Helper T cell (primary cell): ENCODE data around the gene DMAC1.

DNA sequence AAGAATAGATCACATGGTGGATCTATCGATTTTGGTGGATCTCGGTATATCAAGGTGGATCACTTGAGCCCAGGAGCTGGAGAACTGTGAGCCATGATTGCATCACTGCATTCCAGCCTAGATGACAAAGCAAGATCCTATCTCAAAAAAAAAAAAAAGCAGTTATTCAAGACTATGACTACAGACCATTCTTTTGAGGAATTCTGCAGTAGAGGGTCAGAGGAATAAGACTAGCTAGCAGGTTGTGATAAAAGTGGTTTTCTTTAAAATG, 15.0 kb downstream of the ERMP1 start:
- PRO-cap, 2 experiments = no peak in any of the 2 experiments

- PRO-cap, 2 experiments = no peak in any of the 2 experiments
Measured at GRCh38 chr9:5886286-5886589, 4.5 kb upstream of the MLANA start.

DNA sequence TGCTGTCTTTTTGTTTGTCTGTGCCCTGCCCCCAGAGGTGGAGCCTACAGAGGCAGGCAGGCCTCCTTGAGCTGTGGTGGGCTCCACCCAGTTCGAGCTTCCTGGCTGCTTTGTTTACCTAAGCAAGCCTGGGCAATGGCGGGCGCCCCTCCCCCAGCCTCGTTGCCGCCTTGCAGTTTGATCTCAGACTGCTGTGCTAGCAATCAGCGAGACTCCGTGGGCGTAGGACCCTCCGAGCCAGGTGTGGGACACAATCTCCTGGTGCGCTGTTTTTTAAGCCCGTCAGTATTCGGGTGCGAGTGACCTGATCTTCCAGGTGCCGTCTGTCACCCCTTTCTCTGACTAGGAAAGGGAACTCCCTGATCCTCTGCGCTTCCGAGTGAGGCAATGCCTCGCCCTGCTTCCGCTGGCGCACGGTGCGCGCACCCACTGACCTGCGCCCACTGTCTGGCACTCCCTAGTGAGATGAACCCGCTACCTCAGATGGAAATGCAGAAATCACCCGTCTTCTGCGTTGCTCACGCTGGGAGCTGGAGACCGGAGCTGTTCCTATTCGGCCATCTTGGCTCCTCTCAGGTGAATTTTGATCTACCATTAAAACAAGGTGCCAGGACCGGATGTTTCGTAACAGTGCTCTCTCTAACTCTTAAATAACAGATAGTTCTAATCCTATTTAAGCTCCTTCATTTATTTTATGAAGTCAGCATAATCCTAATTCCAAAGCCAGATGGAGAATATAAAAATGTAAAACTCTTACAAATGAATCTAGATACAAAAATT, 32.8 kb upstream of the IL33 start:
- PRO-cap, 2 experiments = no peak in any of the 2 experiments

GRCh38 chr9:6216906-6217258, 1.3 kb downstream of the IL33 start:
- PRO-cap, 2 experiments = no peak in any of the 2 experiments

GRCh38 chr9:6217894-6218719, 2.5 kb downstream of the IL33 start:
- PRO-cap, 2 experiments = no peak in any of the 2 experiments

DNA sequence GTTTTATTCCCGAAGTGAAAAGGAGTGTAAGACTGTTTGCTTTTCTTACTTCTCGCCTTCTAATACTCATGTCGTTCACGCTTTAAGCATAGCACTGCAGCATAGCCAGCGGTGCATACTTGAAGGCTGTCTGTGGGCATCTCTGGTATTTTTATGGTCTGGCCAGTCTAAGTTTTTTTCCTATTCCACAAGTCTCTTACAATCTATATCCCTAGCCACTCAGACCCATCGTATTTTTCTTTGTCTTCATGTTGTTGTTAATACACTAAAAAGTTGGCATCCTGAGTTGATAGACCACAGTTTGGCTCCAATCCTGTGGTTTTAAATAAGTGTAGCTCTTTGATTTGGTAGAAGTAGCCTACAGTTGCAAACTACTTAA, 1.3 kb downstream of the UHRF2 start:
- PRO-cap, 2 experiments = no peak in any of the 2 experiments

DNA sequence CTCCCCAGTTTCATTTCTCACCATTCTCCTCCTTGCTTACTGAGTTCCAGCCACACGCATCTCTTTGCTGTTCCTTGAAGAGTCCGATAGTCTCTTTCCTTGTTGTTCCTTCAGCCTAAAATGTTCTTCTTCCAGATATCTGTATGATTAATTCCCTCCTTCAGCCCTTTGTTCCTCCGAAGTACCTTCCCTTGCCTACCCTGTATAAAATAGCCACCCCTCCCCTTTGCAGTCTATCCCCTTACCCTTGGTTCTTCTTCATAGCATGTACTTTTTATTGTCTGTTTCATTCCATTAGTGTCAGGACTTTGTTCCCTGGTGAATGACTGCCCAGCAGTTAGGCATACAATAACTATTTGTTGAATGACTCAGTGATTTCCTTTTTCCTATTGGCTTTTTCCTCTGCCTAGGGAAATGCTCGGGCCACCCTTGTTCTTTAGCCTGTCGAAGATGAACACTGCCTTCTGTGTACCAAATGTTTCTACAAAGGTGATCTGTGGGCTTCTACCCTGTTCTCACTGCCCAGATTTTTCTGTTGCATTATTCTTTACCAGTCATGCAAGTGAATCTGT, 30.3 kb downstream of the KDM4C start:
- PRO-cap, 2 experiments = no peak in any of the 2 experiments

DNA sequence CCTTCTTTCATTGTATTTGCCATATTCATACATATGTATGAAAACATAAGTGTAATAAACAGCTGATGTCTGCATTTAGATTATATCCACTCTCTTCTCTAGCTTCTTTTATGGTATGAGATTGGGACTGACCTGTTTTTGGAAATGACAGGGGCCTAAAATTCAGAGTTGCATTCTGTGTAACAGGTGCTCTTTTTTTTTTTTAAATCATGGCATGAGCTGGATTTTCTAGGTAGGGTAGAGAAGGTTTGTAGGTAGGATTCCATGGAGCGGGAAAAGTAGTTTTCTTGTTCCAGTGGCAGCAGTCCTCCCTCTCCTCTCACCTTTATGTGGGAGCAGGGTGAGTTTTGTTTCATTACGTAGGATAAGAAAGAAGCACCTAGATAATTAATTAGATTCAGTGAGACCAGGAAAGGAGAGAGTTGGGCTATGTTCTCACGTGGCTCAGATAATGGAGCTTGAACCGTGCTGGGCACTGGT, 132.7 kb downstream of the KDM4C start:
- PRO-cap, 2 experiments = no peak in any of the 2 experiments

DNA sequence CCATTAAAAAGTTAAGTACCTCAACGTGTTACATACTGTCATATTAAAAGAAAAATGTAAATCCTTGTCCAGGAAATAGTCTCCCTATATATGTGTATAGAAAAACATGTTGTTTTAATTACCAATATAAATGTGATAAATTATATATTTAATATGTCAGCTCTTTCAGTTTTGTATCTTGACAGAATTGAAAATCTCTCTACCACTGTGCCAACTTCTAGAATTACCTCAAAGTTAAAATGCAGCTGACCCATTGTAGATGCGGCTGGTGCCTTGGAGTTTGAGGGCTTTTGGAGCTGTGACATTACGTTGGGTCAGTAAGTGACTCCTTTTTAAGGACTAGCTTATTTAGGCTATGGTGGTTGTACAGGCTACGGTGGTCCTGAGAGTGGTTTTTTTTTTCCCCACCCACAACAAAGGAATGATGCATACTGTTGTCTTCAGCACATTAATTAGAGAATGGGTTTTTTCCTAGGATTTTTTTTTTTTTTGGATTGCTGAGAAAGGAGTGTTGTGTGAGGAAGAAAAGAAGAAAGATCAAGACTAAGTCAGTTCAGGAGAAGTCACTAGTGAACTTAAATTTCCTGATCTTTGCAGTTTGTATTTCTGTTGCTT, 237.0 kb downstream of the KDM4C start:
- PRO-cap, 2 experiments = no peak in any of the 2 experiments

DNA sequence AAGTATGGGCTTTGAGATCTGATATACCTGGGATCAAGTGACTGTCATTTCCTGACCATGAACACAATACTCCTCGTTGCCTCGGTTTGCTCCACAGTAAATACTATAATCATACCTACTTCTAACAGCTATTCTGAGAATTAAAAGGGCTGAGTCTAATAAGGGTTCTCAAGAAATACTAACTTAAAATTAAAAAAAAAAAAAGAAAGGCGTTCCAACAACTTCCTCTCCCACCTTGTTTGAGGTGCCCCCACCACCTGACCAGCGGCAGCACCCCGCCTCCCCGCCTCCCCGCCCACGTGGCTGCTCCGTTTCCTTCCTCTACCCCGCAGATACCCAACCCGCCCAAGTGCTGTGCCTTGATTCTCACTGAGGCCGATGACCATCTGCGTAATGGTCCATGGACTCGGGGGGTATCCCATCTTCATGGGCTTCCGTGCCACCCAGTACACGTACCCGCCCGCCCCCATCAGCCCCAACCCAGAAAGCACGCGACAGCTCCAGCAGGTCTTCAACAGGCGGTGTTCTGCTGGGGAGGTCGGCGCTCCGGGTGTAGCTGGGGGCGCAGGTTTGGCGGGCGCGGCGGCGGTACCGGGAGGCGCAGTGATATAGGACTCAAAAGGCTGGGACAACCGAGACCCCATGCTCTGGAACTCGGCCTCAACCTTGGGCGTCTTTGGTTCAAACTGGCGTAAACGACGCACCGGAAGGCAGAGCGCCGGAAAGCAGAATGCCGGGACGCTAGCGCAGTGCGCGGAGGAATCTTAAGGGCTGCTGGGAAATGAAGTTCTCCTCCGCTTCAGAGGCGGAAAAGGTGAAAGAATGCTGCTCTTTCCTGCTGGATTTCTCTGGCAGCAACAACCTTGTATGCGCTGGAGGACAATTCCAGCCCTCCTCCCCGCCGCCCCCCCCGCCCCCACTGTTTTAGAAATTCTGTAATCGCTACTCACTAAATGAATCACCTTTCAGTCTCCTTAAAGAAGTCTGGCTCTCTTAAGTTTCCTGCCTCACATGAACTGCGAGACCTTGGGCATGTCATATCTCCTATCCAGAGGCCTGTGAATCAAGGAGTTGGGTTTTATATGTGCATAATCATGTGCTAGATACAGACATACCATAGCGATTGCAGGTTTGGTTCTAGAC, at the start of gene DMAC1:
Gene DMAC1 (minus strand): TSS at position 688 of the 1,143 bp plus-strand sequence.
- PRO-cap, 2 experiments = peak in 2 of 2 experiments; most common plus-strand start position 362 of the sequence (in 2); most common minus-strand start position 688 of the sequence (in 2)

- PRO-cap, 2 experiments = no peak in any of the 2 experiments
Measured at GRCh38 chr9:9393756-9394117, 1219.1 kb downstream of the PTPRD start.

- PRO-cap, 2 experiments = no peak in any of the 2 experiments
Measured at GRCh38 chr9:13134571-13135262, 144.8 kb downstream of the MPDZ start.

DNA sequence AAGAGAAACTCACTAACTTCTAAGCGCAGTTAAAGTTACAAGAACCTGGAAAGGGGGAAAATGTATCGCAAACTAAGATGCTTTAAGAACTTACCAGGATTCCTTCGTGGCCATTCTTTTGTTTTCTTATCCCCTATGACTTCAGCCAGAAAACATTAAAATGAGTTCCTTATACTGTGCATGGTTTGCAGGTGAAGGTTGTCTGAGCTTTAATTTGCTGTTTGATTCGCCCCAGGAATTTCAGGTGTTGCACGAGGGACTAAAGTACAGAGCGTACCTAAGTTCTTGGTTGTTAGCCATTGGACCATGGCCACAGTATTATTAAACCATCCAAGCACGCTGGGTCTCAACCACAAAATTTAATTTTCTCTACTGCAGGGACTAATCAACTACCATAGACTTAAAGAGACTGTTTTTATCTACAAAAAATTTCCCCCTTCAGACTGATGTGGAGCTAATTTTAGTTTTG, 208.4 kb upstream of the MPDZ start:
- PRO-cap, 2 experiments = no peak in any of the 2 experiments

- PRO-cap, 2 experiments = no peak in any of the 2 experiments
Measured at GRCh38 chr9:13841629-13842579, 472.0 kb downstream of the NFIB start.

- PRO-cap, 2 experiments = no peak in any of the 2 experiments
Measured at GRCh38 chr9:14086867-14087599, 226.9 kb downstream of the NFIB start.

- PRO-cap, 2 experiments = no peak in any of the 2 experiments
Measured at GRCh38 chr9:14097159-14097620, 216.8 kb downstream of the NFIB start.

- PRO-cap, 2 experiments = no peak in any of the 2 experiments
Measured at GRCh38 chr9:14116052-14116413, 197.9 kb downstream of the NFIB start.

- PRO-cap, 2 experiments = no peak in any of the 2 experiments
Measured at GRCh38 chr9:14221526-14222061, 92.3 kb downstream of the NFIB start.

GRCh38 chr9:14314855-14315881, 1.2 kb upstream of the NFIB start:
- PRO-cap, 2 experiments = no peak in any of the 2 experiments

- PRO-cap, 2 experiments = no peak in any of the 2 experiments
Measured at GRCh38 chr9:14533971-14534282, 159.3 kb downstream of the ZDHHC21 start.